Mesangial cell (primary cell): ENCODE measurements around a stretch of chr16.

- RAMPAGE, long total RNA: no peak
Measured at GRCh38 chr16:89737467-89738227, 16.3 kb downstream of the ZNF276 start.

- RAMPAGE, long total RNA: no peak
Measured at GRCh38 chr16:89764513-89765437, 43.4 kb downstream of the ZNF276 start.

DNA sequence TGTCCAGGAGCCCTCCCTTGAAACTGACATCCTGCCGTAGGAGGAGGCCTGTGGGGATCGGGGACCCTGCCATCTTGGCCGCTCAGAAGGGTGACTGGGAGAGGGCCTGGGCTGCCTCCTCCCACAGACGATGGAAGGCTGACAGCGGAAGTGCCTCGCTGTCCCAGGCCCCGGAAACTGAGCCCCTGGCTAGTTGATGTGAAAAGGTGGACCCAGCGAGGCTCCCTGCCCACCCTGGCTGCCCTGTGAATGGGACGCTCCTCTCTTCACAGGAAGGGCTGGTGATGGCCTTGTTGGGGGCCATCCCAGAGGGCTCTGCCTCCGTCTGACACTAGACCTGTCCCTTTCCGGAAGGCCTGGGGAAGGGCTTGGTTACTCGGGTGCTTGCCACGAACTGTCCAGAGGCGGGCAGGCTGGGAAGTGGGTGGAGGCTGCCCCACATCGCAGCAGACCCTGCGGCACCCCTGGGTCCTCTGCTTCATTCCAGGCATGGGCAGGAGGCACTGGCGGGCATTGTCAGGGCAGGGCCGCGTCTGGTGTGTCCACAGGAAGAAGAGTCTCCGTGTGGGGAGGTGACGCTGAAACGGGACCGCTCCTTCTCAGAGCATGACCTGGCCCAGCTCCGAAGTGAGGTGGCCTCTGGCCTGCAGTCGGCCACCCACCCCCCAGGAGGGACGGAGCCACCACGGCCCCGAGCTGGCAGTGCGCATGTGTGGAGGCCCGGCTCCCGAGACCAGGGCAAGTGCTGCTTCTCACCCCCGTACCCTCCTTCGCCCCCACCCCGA, 14.6 kb upstream of the TCF25 start:
- RAMPAGE, long total RNA: no peak

DNA sequence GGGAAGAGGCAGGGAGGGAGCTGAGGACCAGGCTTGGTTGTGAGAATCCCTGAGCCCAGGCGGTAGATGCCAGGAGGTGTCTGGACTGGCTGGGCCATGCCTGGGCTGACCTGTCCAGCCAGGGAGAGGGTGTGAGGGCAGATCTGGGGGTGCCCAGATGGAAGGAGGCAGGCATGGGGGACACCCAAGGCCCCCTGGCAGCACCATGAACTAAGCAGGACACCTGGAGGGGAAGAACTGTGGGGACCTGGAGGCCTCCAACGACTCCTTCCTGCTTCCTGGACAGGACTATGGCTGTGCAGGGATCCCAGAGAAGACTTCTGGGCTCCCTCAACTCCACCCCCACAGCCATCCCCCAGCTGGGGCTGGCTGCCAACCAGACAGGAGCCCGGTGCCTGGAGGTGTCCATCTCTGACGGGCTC, 318 bp downstream of the MC1R start:
- RAMPAGE, long total RNA: no peak

DNA sequence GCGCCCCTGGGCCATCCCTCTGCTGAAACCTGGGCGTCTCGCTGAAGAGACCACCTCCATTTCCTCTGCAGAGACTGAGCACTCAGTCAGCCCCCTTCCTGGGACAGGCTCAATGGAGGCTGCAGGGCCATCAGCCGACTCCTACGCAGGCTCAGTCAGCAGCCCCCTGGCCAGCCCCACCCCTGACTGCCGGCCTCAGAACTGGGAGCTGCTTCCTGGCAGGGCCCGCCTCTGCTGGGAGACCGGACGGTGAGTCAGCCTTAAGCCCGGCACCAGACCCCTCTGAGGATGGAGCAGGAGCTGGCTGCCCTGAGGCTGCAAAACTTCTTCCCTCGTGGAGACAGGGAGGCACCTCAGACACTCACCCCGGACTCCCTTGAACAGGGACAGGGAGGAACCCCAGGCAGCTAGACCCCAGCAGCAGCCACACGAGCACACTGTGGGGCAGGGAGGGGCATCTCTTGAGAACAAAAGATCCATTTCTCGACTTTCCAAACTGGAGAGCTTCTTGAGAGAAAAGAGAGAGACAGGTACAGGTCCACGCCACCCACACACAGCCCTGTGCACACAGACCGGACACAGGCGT, 1.4 kb upstream of the TUBB3 start:
- RAMPAGE, long total RNA: no peak

DNA sequence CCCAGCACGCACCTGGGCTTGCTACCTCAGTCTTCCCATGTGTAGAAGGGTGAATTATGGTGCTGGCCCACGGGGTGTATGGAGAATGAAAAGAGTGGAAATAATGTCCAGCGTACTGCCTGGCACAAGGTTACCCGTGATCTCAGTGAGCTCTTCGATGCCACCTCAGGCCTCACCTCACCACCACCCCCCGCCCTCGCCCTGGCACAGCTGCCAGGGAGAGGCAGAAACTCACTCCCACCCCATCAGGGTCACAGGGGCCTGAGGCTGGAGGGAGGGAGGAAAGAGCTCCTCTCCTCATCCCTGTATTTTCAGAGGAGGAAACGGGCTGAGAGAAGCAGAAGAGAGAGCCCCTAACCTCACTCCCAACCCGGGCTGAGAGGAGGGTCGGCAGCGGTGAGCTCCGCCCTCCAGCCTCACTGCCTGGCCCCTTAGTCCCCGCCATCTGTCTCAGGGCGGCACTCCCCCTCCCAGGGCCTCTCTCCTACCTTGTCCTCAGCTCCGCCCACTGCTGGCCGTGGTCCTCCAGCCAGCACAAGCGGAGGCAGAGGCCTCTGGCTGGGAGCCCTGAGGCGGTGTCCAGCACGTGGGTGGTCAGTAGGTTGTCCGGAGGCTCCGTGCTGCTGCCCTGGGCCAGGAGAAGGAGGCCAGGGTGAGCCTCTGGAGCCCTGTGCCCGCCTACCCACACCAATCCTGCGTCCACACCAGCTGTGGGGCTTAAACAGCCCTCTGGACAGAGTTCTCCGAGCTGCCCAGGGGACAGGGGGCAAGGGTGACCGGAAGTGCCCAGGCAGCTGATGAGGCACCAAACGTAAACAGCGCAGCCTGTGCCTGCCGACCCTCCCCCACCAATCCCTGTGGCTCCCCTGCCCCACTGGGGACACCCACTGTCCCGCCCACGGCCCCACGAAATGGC, 24.2 kb downstream of the GAS8 start:
- RAMPAGE, long total RNA: no peak

GRCh38 chr16:90100039-90100560, 23.0 kb upstream of the PRDM7 start:
- RAMPAGE, long total RNA: no peak

DNA sequence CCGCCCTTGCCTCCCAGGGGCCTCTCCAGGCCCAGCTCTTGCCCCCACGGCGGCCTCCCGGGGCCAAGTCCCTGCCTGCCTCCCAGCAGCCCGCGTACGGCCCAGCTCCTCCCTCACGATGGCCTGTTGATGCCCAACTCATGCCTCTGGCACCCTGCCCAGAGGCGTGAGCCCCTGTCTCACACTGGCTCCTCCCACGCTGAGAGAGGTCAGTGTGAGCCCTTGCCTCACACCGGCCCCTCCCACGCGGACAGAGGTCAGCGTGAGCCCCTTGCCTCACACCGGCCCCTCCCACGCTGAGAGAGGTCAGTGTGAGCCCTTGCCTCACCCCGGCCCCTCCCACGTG, 91.2 kb upstream of the PRDM7 start:
- RAMPAGE, long total RNA: no peak